HT1080 (cell line): ENCODE data around the genes HAVCR1 and NIPAL4.

DNA sequence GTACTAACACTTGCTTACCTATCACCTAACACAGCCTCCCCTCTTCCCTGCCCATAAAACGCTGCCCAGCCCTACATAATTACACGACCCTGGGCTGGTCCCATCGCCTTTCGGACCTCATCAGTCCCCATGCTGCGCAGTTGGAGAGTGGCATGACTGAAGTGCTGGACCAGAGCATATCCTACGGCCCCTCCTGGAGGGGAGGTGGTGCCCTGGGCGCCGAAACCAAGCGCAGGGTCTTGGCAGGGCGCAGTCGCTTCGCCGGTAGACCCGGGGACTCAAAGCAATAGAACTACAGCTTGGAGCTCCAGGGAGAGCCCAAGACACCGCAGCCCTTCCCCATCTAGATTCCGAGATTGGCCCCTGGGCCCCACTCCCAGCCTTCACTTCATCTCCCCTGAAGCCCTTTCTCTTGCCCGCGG lies 969 bp upstream of the SAP30L start:
RAMPAGE:
- cytosol, long total RNA, result no peak
- long total RNA, result no peak
- nucleus, long total RNA, result no peak

GRCh38 chr5:154692151-154692900 lies 62.9 kb upstream of the LARP1 start:
RAMPAGE:
- cytosol, long total RNA, result no peak
- long total RNA, result no peak
- nucleus, long total RNA, result no peak

DNA sequence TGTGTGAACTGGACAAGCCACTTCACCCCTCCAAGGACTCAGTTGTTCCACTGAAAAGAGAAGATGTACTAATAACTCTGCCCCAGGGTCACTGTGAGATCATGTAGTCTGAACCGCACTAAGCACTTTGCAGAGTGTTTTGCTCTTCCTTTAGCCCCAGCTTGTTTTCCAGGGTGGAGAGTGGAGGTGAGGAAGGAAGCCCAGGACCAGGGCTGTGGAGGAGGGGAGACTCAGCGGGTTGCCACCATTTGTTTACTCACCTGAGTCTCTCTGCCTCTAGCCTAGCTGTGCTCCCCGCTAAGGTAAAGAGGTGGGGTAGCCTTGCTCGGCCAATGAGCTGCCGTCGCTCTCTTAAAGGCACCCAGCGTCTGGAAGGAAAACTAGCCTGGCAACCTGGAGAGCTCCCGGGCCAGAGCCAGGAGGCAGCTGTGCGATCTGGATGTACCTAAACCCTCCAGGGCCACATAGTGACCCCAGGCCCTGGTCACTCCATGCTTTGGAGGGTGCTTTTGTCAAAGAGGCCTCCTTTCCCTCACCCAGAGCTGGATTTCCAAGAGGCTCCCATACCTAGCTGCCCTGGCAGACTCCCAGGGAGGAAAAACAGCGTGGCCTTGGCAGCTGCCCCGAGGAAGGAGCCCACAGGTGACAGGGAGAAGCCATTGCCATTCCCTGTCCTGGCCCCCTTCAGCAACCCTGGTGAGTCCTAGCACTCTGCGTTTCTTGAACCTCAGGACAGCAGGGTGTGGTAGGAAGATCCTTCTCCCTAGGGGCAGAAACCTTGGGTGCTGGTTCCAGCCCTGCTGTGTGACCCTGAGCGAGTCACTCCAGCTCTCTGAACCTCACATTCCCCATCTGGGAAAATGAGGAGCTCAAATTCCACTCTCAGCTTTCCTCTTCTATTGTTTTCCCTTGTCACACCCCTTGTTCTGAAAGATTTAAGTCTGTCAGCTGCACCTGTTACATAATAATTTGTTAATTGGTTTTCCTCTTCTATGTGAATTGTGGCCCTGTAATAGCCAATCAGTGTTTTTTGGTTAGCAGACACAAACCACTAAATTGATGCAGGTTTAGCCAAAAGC lies 42.4 kb upstream of the LARP1 start:
RAMPAGE:
- cytosol, long total RNA, result no peak
- long total RNA, result no peak
- nucleus, long total RNA, result no peak

RAMPAGE:
- cytosol, long total RNA, result no peak
- long total RNA, result no peak
- nucleus, long total RNA, result no peak
Observed at GRCh38 chr5:154819579-154820610, 30.5 kb downstream of the FAXDC2 start.

DNA sequence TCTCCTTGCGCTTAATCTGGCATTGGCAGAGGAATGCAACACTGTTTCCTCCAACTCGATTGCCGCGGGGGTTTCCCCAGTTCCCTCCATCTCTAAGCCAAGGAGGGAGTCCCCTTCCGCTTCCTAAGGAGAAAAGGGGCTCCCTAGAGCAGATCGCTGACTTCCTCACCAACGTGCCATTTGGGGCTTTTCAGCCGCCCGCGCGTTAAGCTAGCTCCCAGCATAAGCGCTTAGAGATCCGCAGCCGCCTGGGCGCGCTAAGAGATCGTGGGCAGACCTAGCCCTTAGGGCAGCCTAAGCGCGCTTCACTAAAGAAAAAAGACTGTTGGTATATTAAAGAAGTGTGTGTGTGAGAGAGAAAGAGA lies 597.9 kb upstream of the SGCD start:
RAMPAGE:
- cytosol, long total RNA, result no peak
- long total RNA, result no peak
- nucleus, long total RNA, result no peak

GRCh38 chr5:156475862-156476236 lies 148.9 kb downstream of the SGCD start:
RAMPAGE:
- cytosol, long total RNA, result no peak
- long total RNA, result no peak
- nucleus, long total RNA, result no peak

RAMPAGE:
- cytosol, long total RNA, result no peak
- long total RNA, result no peak
- nucleus, long total RNA, result no peak
Observed at GRCh38 chr5:156929596-156929966, 33.4 kb downstream of the TIMD4 start.

RAMPAGE:
- cytosol, long total RNA, result no peak
- long total RNA, result no peak
- nucleus, long total RNA, result no peak
Observed at GRCh38 chr5:157058951-157059377, at the start of gene HAVCR1. TSS of gene HAVCR1 (minus strand) at chr5:157059116.

DNA sequence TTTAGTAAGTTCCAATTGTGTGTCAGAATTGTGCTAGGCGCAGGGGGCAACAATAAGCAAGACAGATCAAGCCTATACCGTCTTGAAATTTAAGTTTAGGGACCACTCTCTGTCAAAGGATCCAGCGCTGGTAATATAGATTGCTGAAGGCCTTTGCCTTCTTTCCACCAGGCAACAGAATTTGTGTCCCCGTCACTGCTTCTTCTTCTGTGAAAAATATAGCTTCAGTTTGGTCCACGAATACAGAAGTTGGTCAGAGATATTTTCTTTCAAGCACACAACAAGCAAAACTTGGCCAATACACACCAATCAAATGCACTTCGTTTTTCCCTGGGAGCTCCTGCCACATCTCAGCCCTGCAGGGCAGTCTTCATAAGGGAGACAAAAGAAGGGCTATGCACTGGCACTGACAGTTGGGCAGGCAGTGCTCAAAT lies 23.0 kb downstream of the HAVCR2 start:
RAMPAGE:
- cytosol, long total RNA, result no peak
- long total RNA, result no peak
- nucleus, long total RNA, result no peak

GRCh38 chr5:157109629-157110294 lies 918 bp upstream of the HAVCR2 start:
RAMPAGE:
- cytosol, long total RNA, result no peak
- long total RNA, result no peak
- nucleus, long total RNA, result no peak

DNA sequence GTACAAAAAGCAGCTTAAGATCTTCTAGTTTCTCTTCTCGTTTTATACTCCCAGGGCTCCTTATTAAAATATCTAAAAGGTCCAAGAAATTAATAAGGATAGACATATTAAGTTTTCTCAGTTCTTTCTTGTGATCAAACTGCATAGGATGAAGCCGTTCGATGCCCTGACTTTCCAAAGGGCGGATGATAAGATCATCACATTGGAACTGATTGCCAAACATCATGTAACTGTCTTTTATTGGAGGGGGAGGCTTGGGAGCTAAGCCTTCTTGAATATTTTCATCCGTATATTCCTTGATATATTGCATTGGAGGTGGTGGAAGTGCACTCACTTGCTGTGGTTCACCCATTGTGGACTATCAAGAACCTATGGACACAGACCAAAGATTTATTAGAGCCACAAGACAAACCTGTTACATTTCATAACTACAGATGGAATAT lies 3.6 kb downstream of the MED7 start:
RAMPAGE:
- cytosol, long total RNA, result no peak
- long total RNA, result no peak
- nucleus, long total RNA, result no peak

DNA sequence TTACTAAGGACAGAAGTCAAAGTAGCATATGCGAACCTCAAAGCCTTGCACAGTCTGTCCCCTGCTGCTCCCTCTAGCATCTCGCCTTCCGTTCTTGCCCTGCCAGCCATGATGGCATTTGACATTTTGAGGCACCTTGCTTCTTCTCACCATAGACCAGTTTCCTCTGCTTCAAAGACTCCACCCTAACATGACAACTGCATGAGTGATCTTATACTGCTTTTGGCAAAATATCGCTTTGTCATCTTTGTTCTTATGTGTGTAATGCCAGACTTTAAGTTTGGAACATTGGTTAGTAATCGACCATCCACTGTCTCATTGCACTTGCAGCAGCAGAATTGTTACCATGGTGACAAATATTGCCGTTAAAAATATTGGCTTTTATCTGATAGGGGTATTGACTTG lies 6.9 kb downstream of the GARIN3 start:
RAMPAGE:
- cytosol, long total RNA, result no peak
- long total RNA, result no peak
- nucleus, long total RNA, result no peak

DNA sequence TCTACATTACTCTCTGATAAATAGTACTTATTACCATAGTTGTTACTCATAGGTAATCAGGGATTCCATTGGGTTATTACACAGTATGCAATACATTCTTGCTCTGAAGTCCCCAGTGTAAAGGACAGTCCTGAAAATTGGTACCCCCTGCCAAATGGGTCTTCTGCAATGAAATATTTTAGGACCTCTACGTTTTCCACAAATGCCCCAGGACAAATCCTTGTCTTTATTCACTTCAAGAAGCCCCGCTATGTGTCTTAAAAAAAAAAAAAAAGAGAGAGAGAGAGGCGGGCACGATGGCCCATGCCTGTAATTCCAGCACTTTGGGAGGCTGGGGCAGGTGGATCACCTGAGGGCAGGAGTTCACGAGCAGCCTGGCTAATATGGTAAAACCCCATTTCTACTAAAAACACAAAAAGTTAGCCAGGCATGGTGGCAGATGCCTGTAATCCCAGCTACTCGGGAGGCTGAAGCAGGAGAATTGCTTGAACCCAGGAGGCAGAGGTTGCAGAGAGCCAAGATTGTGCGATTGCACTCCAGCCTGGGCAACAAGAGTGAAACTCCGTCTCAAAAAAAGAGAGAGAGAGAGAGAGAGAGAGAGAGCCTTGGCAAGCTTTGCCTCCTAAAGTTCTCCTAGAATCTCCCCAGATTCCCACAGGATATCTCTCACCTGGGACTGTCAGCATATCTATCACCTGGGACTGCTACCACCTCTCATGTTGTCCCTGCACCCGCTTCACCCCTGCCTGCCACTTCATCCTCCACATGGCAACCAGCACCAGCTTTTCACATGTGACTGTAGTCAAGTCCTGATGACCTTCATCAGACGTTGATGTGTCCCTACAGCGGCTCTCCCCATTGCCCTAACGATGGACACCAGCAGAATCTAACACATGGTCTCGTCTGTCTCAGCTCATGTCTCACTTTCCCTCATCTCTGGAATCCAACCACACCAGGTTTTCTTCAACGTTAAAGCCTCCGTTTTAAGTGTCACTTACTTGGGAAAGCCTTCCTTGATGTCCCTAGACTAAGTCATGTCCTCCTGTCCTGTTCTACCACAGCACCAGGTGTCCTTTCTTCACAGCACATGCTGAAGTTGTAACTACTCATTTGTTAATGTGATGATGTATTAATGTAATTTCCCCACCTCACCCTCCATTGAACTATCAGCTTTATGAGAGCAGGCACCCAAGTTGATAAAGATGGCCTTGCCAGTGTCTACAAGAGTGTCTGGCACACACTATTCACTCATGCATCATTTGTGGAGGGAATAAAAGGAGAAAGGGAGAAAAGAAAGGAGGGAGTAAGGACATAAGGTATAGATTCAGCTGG lies 5.9 kb downstream of the ITK start:
RAMPAGE:
- cytosol, long total RNA, result no peak
- long total RNA, result no peak
- nucleus, long total RNA, result no peak

DNA sequence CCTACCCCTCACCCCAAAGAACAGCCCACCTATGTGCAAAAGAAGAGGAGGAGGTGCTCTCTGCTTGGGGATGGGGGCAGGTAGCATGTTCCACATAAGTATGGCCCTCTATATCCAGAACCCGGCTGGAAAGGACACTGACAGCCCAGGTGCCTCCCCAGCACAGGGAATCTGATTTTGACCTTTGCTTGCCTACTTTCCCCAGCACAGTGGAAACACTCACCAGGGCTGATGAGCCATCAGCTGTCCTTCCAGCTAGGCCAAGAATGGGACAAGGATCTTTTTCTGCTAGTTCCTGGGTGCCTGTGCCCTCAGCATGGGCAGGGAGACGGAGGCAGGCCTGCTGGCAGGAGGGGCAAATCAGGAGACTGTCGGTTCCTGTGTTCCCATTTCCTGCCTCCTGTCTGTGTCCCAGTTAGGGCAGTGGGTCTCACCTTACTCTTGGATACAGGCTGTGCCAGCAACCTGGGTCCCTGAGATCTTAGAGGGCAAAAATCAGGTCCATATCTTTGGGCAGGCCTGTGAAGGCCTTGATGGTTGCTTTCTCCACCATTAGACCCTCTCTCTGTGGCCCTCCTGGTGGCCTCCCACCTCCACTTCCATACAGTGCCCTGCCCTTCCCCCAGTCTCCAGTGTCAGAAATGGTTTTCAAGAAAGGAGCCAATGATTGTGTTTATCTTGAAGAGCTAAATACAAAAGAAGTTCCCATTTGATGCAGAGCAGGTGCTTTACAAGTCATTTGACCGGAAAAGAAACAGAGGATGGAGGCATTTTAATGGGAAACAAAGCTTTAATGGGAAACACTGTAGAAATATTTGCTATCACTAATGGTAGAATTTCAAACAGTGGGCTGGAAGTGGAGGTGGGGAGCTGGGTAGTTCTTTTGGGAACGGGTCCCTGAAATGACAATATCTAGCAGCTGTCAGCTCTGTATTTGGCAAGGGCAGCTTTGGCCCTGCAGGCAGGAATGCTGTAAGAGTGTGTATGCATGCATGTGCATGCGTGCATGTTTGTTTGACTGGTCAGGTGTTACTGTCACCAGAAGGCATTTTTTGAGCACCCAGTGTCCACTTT lies 1.4 kb downstream of the CYFIP2 start:
RAMPAGE:
- cytosol, long total RNA, result no peak
- long total RNA, result no peak
- nucleus, long total RNA, result no peak

GRCh38 chr5:157382678-157383757 lies 37.5 kb upstream of the FNDC9 start:
RAMPAGE:
- cytosol, long total RNA, result no peak
- long total RNA, result no peak
- nucleus, long total RNA, result no peak

DNA sequence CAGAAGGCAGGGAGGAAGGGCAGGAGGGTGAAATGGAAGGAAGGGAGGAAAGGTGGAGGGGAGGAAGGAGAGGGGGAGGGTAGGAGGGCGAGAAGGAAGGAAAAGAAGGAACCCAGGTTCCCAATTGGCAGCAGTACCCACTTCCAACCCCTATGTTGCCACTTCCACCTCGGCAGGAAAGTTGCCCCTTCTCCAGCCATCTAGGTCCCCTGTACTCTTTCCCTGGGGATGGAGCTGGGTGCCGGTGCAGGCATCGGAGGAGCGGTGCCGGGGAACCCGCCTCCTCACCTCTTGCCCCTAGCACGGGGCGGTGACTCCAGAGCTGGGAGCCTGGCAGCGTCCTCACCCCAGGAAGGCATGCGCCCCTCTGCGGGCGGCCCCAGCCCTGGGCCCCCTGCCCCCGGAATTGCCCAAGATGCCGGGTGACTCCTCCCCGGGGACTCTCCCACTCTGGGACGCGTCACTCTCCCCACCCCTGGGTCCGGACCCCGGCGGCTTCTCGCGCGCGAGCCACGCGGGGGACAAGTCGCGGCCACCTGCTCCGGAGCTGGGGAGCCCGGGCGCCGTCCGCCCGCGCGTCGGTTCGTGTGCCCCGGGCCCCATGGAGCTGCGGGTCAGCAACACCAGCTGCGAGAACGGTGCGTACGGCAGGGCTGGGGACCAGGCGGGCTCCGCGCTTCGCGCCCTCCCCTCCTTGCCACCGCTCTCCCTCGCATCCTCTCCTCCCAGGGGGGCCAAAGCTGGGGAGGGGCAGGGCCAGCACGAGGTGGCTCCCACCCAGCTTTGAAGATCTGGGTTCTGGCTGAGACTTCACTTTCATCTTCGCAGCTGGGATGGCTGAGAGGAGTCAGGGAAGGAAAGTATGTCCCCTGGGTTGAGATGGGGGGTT lies at the start of gene NIPAL4:
NIPAL4 (plus strand) TSS at position 494 of the 889 bp plus-strand sequence.
RAMPAGE:
- cytosol, long total RNA, result no peak
- long total RNA, result no peak
- nucleus, long total RNA, result no peak

GRCh38 chr5:157574318-157574957 lies 1.1 kb downstream of the ADAM19 start:
RAMPAGE:
- cytosol, long total RNA, result no peak
- long total RNA, result no peak
- nucleus, long total RNA, result no peak

GRCh38 chr5:157602437-157603016 lies 27.0 kb upstream of the ADAM19 start:
RAMPAGE:
- cytosol, long total RNA, result no peak
- long total RNA, result no peak
- nucleus, long total RNA, result no peak

DNA sequence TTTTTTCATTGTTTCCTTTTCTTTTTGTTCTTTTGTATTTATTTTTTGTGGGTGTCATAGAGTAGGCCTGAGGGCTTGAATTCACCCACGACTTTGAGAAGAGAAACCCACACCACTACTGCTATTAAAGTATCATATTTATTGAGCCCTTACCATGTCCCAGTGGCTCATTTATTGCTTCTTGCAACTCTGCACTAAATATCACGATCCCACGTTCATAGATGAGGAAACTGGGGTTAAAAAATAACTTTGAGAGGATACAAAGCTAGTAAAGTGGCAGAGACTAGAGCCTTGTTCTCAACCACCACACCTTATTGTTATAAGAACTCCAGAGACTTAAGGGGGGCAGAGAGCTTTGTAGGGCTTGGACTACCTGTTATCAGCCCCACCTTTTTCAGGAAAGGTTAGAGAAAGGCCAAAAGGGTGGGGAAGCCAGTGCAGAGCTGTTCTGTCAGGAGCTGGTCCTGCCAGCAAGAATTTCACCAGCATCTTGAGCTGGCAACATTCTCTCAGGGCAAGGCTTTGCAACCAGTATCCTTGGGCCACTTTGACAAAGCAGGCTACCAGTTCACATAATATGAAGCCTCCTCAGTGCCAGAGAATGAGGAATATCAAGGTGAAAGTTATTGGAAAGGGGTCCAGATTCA lies 65.9 kb upstream of the CLINT1 start:
RAMPAGE:
- cytosol, long total RNA, result no peak
- long total RNA, result no peak
- nucleus, long total RNA, result no peak

DNA sequence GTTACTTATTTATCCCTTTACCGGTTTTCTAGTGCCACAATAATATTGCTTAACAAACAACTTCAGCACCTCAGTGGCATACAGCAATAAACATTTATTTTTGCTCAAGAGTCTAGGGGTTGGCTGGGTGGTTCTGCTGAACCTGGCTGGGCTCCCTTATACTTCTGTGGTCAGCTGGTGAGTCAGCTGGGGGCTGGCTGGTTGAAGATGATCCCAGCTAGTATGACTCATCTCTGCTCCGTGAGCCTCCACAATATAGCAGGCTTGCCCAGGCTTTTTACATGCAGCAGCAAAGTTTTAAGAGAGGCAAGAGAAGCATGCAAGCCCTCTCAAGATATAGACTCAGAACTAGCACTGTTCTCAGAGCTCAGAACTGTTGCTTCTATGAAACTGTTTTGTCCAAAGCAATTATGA lies 523.5 kb upstream of the CLINT1 start:
RAMPAGE:
- cytosol, long total RNA, result no peak
- long total RNA, result no peak
- nucleus, long total RNA, result no peak